Skeletal muscle cell (primary cell): ENCODE data around the gene SEC24A.

DNA sequence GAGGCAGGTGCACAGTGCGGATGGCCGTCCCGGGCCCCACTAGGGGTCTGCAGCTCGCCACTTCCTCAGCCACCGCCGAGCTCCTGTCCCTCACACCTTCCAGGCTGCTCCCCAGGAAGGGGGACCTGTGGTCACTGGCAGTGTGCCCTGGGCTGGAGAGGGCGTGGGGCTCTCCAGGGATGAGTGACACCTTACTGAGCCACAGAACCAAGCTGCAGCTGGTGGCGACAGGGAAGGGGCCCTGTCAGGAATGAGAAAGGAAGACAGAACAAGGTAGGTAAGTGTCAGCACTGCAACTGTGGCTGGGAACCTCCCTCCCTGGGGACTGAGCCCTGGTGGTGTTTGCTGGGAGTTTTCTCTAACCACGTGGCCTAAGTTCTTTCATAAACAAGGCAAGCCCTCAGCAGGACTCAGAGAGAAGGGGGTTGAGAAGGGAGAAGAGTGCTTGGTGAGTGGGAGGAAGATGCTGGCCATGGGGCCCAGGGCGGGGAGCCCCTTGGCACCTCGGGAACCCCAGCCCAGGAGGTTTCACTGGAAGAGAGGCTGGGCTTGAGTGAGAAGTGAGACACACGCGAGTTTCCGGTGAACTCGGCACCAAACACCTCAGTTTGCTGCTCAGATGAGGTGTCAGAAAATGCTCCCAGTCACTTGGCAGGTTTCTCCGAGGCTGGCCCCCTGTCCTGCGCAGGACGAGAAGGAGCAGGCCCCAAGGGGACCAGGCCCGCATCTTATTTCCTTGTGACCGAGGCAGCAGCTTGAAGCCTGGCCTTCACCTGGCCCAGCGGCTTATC, 5.2 kb downstream of the IL13 start:
- RRBS = no CpG with 5 or more reads among the region's 21 CpGs

DNA sequence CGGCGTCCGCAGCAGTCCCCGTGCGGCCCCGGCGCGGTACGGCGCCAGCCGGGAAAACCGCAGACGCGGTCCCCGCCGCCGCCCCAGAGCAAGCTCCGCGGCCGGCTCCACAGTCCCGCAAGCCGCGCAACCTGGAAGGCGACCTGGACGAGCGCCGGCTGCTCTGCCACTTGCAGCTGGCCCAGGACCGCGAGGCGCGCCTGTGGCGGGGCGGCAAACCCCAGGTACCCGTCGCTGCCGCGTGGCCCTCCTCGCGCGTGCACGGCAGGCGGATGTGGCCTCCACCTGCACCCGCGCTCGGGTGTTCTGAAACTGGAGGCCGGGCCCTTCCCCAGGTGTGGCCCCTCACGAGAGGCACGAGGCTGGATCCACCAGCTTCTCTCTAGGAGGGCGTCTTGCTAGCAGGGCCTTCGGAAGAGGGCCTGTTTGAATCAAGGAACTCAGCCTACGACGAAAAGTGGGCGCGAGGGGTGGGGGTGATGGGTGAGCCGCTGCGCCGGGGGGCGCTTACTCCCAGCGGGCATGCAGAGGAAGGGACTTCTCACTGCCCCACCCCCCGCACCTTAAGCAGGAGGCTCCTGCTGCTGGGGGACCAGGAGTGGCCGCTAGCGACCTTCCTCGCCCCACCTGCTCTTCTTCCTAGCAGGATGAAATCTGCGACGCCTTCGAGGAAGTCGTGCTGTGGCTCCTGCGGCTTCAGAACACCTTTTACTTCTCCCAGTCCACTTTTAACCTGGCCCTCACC, 647 bp downstream of the CCNI2 start:
- RRBS = 3% methylated on average over 23 of the region's 68 CpGs

DNA sequence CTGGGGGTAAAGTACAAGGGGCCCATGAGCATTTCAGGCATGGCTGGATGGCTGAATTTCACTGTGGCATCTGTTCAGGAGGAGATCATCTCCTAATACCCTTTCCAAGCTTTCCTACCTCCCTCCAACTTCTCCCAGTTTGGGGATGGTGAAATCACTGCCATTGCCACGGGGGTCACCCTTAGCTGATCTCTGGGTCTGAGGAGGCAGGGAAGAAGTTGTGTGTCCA, 2.6 kb downstream of the CCNI2 start:
- RRBS = no CpG with 5 or more reads among the region's 1 CpG

DNA sequence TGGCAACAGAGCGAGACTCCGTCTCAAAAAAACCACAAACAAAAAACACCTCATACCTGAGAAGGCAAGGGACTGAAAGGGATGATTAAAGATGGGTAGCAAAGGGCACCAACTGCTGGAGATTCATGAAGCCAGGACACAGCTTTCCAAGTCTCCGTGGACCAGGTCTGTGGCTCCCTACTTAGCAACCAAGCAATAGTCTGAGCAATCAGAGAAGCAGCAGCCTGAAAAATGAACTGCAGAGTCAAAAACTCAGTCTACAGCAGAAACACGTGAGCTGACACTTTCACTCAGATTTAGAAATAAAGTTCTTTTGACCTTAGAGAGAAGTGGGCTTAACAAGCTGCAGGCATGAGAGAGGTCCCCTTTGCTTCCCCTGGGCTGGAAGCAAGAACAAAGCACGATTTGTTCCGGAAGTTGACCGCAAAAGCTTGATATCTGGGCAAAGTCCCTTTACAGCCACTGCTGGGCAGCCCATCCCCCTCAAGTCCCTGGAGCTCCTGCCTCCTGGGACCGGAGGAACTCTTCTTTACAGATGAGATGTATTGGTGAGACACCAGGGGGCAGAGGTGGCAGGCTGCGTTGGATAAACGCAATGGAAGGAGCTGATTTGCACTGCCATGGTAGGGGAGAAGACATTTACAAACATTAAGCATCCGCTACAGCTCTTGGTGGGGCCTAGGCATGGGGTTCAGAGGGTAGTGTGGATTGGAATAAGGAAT, 5.9 kb upstream of the SOWAHA start:
- RRBS = no CpG with 5 or more reads among the region's 11 CpGs

GRCh38 chr5:132873908-132874362, 467 bp downstream of the LEAP2 start:
- RRBS = no CpG with 5 or more reads among the region's 3 CpGs

DNA sequence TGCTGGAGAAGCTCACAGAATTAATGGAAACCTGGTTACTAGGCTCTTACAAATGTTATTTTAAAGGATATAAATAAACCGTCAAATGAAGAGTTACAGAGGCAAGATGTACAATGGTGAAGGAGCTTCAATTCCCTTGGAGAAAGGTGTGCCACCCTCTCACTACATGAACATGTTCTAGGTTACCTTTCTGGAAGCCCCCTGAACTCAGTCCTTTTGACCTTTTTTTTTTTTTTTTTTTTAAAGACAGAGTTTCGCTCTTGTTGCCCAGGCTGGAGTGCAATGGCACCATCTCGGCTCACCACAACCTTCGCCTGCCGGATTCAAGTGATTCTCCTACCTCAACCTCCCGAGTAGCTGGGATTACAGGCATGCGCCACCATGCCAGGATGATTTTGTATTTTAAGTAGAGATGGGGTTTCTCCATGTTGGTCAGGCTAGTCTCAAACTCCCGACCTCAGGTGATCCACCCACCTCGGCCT, 21.2 kb downstream of the AFF4 start:
- RRBS = no CpG with 5 or more reads among the region's 9 CpGs

DNA sequence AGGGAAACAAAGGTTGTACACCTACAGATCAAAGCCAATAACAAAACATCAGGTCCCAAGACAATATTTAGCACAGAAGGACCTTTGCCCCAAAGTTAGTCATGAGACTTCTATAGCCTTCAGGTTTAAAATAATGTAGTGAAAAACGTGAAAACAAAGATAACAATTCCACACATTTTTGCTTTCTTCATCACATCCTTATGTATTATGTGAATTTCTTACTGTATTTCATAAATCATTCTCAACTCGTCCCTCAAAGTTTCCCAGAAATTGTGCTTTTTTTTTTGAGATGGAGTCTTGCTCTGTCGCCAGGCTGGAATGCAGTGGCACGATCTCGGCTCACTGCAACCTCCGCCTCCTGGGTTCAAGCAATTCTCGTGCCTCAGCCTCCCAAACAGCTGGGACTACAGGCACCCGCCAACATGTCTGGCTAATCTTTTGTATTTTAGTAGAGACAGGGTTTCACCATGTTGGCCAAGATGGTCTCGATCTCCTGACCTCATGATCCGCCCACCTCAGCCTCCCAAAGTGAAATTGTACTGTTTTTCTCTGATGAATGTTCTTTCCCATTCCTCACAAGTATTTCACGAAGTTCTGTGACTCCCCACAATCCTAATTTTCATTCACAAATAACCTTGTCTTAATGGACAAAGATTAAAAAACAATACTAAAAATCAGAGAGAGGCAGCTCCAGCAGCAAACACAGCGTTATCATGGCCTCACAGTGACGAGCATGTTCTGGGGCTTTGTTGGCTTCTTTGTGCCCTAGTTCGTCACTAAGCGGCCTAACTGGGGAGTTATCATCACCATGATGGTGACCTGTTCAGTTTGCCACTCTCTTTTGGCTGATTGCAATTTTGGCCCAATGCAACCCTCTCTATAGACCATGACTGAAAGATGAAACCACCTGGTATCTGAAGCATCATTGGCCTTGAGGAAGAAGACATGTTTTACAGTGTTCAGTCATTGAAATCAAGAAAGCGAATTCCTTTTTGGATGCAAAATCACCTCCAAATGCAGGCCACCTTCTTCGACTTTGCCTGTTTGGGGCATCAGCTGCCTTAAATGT, 15.3 kb downstream of the AFF4 start:
- RRBS = no CpG with 5 or more reads among the region's 17 CpGs

GRCh38 chr5:132960883-132961919, 2.2 kb downstream of the AFF4 start:
- RRBS = no CpG with 5 or more reads among the region's 20 CpGs

DNA sequence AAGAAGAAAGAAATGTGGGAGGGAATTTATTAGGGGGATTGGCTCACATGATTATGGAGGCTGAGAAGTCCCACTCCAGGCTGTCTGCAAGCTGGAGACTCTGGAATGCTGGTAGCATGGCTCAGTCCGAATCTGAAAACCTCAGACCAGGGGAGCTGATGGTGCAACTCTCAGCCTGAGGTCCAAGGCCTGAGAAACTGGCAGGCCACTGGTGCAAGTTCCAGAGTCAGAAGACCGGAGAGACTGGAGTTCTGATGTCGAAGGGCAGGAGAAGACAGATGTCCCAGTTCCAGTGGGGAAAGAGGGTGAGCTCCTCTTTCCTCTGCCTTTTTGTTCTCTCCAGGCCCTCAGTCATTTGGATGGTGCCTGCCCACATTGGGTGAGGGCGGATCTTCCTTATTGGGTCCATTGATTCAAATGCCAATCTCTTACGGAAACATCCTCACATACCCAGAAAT, 72.4 kb downstream of the HSPA4 start:
- RRBS = no CpG with 5 or more reads among the region's 5 CpGs

- RRBS = no CpG with 5 or more reads among the region's 7 CpGs
Observed at GRCh38 chr5:133405708-133406032, 206.7 kb downstream of the FSTL4 start.

- RRBS = no CpG with 5 or more reads among the region's 10 CpGs
Observed at GRCh38 chr5:133440196-133440888, 172.0 kb downstream of the FSTL4 start.

GRCh38 chr5:134003426-134003798, 1.4 kb downstream of the VDAC1 start:
- RRBS = no CpG with 5 or more reads among the region's 6 CpGs

GRCh38 chr5:134202832-134203922, 22.7 kb downstream of the PPP2CA start:
- RRBS = no CpG with 5 or more reads among the region's 5 CpGs

- RRBS = no CpG with 5 or more reads among the region's 7 CpGs
Observed at GRCh38 chr5:134223889-134224408, 1.9 kb downstream of the PPP2CA start.

DNA sequence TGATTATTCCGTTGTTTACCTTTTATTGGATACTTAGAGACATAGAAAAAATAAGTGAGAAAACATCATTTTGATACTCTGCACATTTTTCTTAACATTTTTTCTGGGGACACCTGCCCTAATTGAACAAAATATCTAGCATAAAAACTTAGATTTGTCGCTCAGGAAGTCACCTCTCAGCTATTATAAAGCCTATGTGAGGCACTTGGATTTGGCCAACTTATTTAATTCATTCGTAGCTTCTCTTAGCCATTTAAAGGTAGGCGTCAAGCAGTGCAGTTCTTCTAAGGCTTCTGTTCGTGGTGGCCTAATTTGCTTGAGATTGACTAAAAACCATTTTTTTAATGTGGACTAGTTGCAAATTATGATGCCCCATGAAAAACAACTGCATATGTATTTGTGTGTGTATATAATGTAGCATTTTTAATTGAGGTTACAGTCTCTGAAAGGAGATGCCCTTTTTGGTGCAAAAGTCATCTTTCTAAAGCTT, 1.1 kb downstream of the UBE2B start:
- RRBS = no CpG with 5 or more reads among the region's 5 CpGs

DNA sequence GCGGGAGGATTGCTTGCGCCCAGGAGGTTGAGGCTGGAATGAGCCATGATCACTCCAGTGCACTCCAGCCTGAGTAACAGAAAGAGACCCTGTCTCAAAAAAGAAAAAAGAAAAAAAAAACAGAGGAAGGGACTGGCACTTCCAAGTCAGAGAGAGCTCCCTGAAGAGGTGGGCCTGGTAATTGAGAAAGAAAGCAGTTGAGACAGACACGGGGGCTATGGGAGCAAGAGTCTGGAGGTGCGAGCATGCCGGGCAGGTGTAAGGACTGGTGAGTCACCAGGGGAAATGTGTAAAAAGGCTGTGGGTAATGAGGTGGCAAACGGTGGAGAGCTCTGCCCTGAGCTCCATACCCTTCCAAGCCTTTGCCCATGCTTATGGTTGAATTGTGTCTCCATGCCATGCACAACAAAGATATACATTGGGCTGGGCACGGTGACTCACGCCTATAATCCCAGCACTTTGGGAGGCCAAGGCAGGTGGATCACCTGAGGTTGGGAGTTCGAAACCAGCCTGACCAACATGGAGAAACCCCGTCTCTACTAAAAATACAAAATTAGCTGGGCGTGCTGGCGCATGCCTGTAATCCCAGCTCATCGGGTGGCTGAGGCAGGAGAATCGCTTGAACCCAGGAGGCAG, 18.0 kb upstream of the JADE2 start:
- RRBS = no CpG with 5 or more reads among the region's 14 CpGs

DNA sequence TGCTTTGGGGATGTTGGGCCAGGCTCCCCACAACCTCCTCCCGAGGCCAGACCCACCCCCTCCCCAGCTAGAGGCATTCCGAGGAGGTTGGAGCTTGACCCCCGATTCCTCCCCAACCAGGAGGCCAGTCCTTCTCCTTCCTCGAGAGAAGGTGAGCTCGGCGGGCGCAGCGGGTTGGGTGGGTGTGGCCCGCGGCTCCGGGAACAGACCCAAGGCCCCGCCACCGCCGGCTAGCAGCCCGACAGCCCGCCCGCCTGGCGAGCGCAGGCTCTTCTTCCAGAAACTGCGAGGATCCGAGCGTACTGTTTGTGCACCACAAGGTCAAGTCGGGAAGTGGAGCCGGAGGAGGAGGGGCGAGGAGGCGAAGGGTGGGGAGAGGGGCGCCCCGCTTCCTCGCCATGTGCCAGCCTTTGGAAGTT, 1.4 kb upstream of the JADE2 start:
- RRBS = no CpG with 5 or more reads among the region's 29 CpGs

DNA sequence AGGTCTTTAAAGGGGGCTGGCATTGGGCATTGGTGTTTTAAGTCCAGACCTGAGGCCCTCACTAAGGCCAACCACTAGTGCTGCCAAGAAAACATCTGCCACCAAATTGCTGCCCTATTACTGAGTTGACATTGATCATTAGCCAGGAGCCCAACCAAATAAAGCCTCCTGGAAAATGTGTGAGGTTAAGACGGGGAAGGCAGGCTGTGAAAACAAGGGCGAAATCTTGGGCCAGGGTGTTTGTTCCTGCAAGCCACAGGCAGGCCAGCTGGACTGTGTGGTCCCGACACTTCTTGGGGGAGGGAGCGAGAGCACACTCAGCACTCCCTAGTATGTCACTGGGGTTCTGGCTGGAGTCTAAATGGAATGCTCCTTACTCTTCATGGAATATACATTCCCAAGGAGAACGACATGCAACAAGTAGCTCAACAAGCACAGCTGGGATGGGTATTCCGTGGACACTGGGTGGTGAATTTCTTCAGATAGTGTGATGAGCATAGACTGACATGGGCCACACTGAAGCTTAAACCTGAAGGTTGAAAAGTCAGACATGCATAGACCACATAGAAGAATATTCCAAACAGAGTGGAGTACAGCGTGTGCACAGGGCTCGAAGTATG, 5.2 kb downstream of the JADE2 start:
- RRBS = no CpG with 5 or more reads among the region's 8 CpGs

GRCh38 chr5:134648307-134648962, at the start of gene SEC24A:
TSS of gene SEC24A (plus strand) at chr5:134648785.
- RRBS = 1% methylated on average over 11 of the region's 62 CpGs

DNA sequence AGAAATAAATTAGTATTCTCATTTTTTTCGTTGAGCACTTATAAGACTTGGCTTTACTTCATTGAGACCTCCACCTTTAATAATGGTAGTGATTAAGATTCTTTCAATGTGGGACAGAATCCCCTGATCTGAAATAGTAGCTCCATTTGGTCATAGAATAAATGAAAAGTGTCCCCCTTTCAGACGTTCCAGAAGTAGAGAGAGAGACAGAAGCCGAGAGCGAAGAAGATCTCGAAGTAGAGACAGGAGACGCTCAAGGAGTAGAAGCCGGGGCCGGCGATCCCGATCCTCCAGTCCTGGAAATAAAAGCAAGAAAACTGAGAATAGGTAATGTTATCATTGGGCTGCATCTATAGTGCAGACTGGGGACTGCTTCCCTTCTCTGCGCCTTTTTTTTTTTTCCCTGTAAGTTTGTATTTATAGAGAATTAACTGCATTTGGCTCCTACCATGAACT, 8.2 kb downstream of the DDX46 start:
- RRBS = no CpG with 5 or more reads among the region's 11 CpGs